Hair follicle dermal papilla cell (primary cell): ENCODE data around the gene RAB3GAP1.

- CAGE, long polyA plus RNA = no peak
Observed at GRCh38 chr2:134919308-134919854, 759 bp downstream of the CCNT2 start.

GRCh38 chr2:135051941-135052436 lies at the start of gene RAB3GAP1:
Gene RAB3GAP1 (plus strand): TSS chr2:135052292.
- CAGE, long polyA plus RNA = no peak

DNA sequence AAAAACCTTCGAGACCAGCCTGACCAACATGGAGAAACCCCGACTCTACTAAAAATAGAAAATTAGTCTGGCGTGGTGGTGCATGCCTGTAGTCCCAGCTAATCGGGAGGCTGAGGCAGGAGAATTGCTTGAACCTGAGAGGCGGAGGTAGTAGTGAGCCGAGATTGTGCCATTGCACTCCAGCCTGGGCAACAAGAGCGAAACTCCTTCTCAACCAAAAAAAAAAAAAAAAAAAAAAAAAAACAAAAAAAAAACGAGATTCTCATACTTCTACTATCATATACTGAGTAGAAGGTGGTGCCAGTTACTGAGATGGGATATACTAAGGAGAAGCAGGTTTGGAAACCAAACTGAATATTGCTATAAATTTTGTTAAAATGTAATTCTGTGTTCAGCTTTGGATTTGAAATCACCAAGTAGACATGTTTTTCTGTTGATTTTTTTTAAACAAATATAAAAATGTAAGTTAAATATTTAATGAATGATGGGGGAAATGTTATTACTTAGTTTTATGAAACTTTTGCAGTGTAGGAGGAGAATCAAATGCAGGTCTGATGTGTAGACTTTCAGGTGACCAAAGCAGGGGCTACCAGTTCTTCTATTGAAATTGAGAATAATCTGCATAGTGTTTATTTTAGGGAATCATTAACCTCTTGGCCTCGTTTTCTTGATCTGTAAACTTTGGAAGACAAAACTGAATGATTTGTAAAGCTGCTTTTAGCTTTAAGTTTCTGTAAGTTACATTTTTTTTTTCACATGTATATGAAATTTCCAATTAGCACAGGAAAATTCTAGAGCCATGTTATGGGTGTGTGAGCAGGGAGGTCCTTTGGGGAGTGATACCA lies 99.0 kb downstream of the R3HDM1 start:
- CAGE, long polyA plus RNA = no peak

GRCh38 chr2:135635574-135636557 lies 104.6 kb downstream of the R3HDM1 start:
- CAGE, long polyA plus RNA = no peak

- CAGE, long polyA plus RNA = no peak
Observed at GRCh38 chr2:135742434-135742740, 732 bp downstream of the UBXN4 start.

DNA sequence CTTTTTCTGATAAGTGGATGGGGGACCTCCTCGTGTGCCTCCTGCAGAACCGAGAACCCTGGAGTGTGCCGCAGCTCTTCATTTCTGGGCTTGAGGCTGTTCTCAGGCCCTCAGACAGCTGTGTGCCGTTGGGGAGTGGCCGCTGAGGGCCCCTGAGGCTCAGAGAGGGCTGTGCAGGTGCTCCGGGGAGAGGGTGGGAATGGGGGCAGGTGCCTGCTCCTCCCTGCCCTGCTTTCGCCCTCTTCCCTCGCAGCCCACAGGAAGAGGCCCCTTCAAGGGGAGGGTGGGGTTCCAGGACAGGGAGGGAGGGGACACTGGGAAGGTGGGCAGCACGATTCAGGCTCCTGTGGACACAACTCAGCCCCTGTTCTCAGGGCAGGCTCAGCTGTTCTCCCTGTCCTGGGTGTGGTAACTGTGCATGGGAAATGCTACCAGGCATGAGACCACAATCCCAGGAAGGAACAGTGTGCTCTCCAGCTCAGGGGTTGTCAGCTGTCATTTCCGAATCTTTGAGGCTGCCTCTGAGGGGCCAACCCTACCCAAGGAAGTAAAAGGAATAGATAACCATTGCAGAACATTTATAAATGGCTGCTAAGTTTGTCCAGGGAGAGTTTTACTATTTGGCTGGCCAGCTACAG lies 11.3 kb downstream of the LCT start:
- CAGE, long polyA plus RNA = no peak

DNA sequence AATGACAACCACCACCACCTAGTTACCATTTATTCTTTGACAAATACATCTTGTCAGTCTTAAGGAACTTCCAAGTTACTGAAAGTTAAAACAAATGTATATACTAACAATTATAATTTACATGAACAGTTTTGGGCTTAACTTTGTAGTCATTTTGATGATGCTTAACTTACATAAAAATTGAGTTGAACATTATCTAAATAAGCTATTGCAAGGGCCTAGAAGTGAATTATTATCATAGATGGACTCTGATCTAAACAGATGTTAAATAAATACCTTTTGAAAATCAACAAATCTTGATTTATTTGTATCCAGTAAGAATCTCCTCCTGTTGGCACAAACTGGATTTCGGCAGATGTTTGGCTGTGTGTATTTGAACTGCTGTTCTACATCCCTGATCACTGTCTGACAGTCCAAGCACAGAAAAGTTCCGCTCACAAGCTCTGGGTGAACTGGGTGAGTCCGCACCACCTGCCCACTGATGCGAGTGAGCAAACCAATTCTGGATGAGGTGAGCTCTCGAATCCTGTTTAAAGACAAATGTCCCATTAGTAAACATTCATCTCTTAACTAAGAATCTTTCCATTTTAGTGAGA lies 7.8 kb downstream of the MCM6 start:
- CAGE, long polyA plus RNA = no peak

DNA sequence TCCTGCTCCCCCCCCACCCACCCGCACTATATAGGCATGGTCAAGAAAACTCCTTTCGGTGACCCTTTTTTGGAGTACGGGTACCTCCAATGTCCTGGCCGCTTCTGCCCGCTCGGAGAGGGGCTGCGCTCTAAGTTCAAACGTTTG lies 213 bp downstream of the CXCR4 start:
- CAGE, long polyA plus RNA = no peak

- CAGE, long polyA plus RNA = no peak
Observed at GRCh38 chr2:136331274-136331647, 213.3 kb upstream of the CXCR4 start.

DNA sequence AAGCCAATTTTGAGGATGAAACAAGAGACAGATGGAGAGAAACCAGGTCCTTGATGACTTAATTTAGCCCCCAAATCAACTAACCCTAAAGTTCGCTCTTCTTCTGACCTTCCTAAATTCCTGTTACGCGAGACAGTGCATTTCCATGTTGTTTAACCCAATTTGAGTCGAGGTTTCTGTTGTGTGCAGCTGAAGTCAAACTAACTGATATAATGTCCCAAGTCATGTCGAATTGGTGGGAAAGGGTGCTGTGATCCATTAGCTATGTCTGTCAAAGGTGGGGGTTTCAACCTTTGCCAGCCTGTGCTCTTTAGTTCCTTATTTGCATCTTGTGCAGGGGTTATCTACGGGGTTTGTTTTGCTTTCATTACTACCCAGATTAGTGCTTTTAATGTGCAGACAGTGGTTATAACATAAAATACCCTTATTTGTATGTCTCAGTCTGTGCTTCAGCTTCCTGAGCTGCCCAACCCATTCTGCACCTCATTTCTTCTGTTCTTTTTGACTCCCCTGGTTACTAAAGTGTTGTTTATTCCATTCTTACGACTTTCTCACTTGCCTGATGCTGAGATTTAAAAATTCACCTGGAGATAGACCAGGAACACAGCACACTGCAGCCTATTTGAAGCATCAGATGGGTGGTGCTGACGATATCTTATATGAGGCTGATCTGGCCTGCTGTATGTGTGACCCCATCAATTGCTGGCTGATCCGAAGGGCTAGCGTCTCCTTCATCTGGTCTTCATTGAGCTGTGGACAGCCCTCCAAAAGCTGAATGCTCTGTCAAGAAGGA lies 271.9 kb upstream of the CXCR4 start:
- CAGE, long polyA plus RNA = no peak

DNA sequence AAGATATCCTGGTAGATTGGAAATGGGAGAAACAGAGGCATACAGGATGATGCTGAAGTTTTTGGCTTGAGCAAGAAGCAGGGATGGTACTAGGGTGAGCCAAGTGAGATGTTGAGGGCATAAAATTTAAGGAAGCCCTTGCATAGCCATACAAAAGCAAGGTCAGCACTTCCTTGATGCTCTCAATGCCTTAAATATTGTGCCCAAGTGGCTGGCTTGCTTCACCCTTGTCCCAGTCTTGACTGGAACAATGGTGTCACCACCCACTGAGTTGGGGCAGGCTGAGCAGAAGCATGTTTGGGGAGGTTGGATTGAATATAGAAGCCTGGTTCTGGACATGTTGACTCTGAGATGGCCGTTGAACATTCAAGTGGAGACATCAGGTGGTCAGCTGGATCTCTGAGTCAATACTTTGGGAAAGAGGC lies 43.2 kb upstream of the HNMT start:
- CAGE, long polyA plus RNA = no peak

DNA sequence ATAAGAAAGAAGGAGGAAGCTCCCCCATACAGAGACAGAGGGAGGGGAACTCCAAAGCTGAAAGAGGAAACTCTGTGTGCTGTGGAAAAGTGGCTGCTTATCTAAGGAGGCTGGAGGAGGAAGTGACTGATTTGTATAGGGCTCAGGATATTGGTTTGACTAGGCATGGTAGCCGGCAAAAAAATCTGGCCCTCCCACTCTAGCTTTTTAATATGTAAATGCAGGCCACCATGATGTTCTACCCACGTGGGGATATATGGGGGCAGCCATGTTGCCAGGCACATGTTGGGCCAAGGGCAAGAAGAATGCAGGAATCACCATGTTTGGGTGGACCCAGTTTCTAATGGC lies 64.3 kb downstream of the HNMT start:
- CAGE, long polyA plus RNA = no peak

- CAGE, long polyA plus RNA = no peak
Observed at GRCh38 chr2:138395853-138396225, 105.7 kb upstream of the SPOPL start.

GRCh38 chr2:138506380-138506956 lies 4.9 kb downstream of the SPOPL start:
- CAGE, long polyA plus RNA = no peak

DNA sequence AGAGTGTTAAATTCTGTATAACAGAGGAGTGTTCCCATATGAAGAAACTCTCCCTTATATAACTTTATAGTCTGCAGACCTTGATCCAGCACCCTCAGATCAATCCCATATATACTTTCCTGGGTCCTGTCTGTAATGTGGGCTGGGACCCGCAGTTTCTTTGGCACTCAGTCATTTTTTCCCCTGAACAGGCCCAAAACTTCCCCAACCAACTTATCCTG lies 331.9 kb upstream of the LRP1B start:
- CAGE, long polyA plus RNA = no peak

GRCh38 chr2:142695264-142695753 lies 182.2 kb upstream of the KYNU start:
- CAGE, long polyA plus RNA = no peak

DNA sequence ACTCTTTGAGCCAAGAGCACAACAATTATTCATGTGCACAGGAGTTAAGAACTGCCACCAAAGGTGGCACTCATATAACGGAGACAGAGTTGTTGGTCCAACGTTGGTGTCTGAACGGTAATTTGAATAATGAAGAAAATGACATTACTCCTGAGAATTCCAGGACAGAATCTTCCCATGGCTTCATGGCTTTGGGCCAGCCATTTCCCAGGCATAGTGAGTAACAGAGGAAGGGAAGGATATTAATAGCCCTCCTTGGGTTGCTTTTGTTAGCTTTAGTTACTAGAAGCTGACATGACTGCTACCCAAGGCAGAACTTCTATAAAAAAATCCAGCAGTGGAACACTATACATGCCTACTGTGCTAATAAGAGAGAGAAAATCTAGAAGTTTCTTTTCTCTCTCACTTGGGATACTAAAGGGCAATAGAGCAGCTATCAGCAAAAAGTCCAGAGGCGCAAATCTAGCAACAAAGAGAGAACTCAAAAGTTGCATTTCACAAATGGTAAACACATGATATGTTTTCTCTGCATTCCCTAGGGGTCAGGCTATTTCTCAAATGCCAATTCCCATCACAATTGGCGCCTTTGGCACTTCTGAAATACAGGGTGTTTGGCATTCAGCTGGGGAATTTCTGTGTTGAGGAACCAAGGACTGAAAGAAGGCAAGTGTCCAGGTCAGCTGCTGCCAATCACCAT lies 160.9 kb upstream of the KYNU start:
- CAGE, long polyA plus RNA = no peak

DNA sequence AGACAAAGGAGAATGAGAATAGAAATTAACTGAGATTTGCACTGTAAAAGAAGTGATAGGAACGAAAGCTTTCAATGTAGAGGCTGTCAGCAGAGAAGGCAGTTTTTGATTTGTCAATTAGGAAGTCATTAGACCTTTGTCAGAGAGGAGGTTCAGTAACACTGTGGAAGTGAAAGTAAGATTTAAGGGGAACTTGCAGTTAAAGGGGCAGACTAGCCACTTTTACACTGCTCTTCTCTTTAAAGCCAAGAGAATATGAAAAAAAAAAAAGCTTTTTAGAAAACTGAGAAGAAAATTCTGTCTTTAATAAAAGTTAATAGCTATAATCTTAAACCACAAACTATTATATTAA lies 11.5 kb upstream of the KYNU start:
- CAGE, long polyA plus RNA = no peak

DNA sequence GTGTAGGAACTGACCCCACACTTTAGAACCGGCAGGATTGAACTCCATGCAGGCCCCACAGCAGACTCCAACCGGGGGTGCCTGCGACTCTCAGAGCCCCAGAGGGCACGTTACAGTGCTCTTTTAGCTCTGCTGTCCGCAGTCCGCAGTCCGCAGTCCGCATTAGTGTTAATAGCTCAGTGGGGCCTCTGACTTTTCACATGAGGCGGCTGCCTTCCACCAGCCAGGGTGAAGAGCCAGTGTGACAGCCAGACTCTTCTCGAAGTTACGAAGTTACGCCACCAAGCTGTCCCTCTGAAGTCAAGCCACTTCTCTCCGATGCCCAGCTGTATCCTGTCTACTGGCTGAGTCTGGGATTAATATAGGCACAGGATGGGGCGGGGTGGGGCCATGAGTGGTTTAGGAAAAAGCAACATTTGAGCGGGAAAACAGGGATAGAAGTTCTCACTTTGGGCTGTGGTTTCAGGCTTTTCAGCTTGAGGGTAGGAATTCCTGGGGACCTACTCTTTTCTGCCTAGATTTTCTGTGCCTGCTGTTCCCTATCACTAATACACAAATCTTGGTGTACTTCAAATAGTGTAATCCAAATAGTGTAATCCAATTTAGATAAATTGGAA lies 102.5 kb upstream of the ARHGAP15 start:
- CAGE, long polyA plus RNA = no peak

GRCh38 chr2:143247044-143247453 lies 117.8 kb downstream of the ARHGAP15 start:
- CAGE, long polyA plus RNA = no peak